Islet of Langerhans (tissue), 1 donor: ENCODE measurements around a stretch of chr14.

- RRBS: no CpG with 5 or more reads among the region's 9 CpGs
Observed at GRCh38 chr14:88825511-88825948, 1.1 kb downstream of the TTC8 start.

GRCh38 chr14:88837510-88837910 lies 13.1 kb downstream of the TTC8 start:
- RRBS: no CpG with 5 or more reads among the region's 1 CpG

DNA sequence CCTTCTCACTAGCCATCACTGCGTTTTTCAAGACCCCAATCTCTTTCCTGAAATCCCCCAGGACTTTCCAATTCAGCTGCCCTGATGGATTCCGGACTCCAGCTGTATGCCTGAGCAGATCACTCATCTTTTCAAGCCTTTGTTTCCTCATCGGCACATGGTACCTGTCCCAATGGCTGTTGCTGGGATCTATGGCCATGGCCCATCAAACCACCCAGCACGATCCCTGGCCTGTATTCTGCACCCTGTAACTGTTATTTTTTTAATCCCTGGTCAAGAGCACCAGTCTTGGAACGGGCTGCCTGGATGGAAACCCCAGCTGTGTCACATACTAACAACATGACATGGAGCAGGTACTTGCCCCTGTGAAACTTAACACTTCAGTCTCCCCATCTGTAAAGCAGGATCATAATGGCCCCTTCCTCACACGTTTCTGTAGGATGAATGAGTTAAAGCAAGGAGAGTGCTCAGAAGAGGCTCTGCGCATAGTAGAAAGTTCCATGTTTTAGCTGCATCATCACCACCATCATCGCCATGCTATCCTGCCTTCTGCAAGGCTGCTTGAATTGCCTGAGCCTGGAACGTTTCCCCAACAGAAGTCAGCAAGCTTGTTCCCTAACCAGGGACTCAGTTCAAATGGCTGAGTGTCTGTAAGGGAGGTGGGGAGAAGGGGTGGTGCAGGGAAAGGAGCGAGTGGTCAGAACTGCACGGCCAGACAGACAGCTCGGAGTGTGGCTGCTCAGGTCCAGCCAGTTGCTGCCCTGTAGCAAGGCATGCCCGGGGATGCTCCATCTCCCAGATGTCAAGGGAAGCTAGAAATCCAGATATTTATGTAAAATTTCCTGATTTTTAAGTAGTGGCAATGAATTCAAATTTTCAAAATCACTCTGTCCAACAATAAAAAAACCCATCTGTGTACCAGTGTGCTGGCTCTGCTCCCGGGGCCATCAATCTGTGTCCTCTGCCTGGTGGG lies 163.0 kb downstream of the FOXN3 start:
- RRBS: no CpG with 5 or more reads among the region's 14 CpGs

DNA sequence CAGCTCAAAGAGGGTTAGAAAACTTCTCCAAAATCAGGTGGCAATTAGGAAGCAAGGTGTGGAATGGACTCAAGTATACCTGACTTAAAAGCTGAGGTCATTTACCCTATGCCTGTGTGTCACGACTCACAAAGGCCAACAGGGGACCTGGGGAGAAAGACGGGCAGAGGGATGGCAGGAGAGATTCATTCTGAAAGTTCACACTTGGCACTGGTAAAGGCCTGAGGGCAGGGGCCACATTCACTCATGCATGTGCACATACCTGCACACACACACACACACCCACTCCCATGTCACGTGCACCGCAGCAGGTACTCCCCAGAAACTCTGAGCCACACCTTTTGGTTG lies 146.3 kb downstream of the FOXN3 start:
- RRBS: no CpG with 5 or more reads among the region's 4 CpGs

DNA sequence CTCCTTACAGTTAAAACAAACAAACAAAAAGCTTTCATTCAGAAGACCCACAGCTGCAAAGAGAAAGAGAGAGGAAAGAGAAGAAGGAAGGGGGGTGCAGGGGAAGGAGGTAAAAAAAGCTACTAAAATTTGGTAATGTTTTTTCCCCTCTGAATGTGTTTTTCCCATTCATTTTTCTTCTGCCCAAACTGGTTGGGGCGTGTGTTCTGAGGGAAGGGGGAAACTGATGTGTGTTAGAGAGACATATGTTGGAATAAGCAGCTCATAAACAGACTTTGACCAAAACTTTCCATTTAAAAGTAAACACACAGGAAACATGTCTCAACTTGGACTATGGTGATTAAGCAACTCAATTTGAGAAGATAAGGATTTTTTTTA lies 77.0 kb downstream of the FOXN3 start:
- RRBS: no CpG with 5 or more reads among the region's 1 CpG

- RRBS: no CpG with 5 or more reads among the region's 17 CpGs
Observed at GRCh38 chr14:89411973-89412735, 4.9 kb downstream of the FOXN3 start.

- RRBS: 3% methylated on average over 28 of the region's 56 CpGs
Observed at GRCh38 chr14:89417459-89418449, 721 bp upstream of the FOXN3 start.

- RRBS: no CpG with 5 or more reads among the region's 14 CpGs
Observed at GRCh38 chr14:89469791-89470454, 52.9 kb upstream of the FOXN3 start.

DNA sequence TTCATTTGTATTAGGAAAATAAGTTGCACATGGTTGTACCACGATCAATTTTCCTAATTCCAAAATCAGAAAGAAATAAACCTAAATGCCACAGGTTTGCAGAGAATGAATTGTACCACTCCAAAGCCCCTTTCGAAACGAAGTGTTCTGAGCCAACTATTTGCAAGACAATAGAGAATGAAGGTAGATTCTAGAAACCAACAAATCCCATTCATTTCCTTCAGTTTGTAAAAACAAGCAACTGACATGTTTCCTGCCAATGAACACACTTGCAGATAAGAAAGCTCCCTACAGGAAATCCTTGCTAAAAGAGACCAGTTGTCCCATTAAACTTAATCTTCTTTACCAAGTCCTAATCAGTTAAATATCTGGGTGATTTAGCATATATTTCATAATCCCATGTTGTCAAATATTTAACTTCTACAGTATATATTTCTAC lies 198.4 kb upstream of the FOXN3 start:
- RRBS: no CpG with 5 or more reads among the region's 3 CpGs

DNA sequence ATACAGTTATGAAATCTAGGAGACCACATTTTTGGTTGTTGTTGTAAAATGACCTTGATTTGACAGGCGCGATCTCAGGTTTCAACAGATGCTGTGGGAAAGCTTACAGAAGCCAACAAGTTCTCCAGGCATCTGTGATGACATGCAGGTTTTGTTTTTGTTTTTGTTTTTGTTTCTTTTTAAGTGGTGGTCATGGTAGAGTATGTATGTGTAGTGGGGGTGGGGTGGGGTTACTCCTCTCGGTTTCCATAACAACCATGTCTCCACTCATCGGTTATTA lies 199.8 kb upstream of the FOXN3 start:
- RRBS: no CpG with 5 or more reads among the region's 4 CpGs

- RRBS: 24% methylated on average over 2 of the region's 20 CpGs
Observed at GRCh38 chr14:89617876-89618763, 201.1 kb upstream of the FOXN3 start.

DNA sequence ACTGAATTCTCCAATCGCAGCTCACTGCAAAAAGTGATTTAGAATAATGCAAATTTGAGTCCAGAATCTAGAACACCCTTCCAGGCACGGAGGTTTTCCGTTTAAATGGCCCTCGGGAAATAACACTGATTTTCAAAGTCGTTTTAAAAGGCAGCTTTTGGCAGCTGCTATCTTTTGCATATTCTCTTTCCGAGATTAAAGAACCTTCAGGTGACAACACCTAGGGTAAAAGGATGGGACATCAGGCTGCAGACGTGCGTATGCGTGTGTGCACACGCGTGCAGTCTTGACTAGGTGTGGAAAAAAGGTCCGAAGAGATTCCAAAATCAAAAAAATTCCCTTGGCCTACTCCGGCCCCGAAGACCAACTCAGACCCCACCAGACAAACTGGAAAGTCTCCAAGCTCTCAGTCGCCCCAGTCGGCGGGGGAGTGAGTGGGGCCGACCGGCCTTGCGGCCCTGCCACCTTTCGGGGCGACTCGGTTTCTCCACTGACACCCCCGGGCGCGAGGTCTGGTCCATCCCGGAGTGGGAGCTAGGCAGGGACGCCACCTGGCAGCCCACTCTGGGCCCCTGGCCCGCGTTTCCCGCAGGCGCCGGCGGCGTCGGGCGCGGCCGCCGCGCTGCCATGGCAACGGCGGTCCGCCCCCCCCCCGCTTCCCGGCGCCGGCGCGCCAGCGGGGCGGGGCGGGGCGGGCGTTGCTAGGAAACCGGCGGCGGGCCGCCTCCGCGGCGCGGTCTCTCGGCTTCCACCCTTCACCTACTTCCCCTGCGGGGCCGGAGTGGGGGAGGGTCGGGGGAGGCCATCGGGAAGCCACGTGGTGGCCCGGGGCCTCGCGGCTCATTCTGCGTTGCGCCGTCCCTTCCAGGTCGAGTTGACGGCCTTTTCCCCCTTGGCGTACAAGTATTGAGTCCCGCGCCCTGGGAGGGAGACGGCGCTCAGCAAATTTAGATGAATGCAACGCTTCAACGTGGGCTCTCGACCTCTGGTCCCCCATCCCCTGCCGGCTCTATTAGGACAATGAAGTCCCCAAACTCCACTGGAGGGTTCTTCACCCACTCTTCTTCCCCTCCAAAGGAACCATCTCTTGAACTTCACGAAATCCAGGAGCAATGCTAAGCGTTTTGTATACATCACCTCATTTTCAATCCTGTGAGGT lies 253.1 kb downstream of the EFCAB11 start:
- RRBS: 3% methylated on average over 55 of the region's 88 CpGs

GRCh38 chr14:89910692-89911227 lies 43.8 kb downstream of the EFCAB11 start:
- RRBS: no CpG with 5 or more reads among the region's 6 CpGs

DNA sequence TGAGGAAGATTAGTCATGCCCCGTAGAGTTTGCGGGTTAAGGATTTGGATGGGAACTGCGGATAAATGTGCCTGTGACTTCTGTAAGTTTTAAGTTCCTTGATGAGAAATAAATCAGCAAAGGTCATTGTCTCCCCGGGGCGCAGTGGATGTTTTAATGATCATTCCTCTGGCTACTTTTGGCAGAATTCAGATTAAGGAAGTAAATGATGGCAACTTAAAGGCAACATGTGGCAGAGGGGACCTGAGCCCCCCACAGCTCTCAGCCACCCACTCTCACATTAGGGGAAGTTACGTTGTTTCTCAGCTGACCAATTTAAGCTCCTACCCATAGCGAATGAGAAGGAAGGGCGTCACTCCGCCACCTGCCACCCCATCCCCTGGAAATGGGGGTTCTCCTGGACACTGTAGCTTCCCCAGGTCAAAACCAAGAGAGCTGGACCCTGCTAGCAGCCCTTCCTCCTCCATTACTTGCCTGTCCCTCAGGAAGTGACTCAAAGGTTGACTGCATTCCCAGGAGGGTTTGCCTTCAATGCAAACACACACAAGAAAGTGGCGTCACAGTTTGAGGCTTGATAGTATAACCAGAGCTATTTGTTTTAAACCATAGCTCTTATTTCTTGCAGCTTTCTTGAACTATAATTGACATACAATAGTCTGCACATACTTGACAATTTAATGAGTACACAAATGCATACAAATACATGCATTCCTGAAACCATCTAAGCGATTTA lies 79.0 kb downstream of the KCNK13 start:
- RRBS: no CpG with 5 or more reads among the region's 11 CpGs

DNA sequence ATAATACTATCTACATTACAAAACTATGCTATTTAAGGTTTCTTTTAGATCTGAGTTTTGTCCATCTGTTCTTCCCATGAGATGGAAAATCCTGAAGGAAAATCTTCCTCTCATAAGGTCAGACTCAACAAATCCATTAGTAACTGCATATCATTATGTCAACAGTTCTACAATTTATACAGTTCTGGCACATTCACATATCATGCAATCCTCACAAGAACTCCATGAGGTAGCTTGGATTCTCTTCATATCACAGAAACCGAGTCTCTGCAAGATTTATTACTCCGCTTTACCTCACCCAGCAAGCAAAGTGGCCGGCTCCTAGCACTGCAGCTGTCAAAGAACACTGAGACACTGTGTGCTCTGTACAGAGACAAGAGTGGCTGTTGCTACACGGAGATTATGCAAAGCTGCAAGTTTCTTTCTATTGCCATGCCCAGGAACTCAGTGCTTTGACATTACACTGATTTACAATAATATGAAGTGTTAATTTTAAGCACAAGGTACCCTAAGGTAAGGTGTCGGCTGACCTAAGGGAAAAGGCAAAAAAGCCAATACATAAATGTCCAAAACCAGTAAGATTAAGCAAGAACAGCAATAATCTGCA lies 15.4 kb upstream of the CALM1 start:
- RRBS: no CpG with 5 or more reads among the region's 5 CpGs

- RRBS: 16% methylated on average over 2 of the region's 13 CpGs
Observed at GRCh38 chr14:90408545-90409686, 12.1 kb downstream of the CALM1 start.

DNA sequence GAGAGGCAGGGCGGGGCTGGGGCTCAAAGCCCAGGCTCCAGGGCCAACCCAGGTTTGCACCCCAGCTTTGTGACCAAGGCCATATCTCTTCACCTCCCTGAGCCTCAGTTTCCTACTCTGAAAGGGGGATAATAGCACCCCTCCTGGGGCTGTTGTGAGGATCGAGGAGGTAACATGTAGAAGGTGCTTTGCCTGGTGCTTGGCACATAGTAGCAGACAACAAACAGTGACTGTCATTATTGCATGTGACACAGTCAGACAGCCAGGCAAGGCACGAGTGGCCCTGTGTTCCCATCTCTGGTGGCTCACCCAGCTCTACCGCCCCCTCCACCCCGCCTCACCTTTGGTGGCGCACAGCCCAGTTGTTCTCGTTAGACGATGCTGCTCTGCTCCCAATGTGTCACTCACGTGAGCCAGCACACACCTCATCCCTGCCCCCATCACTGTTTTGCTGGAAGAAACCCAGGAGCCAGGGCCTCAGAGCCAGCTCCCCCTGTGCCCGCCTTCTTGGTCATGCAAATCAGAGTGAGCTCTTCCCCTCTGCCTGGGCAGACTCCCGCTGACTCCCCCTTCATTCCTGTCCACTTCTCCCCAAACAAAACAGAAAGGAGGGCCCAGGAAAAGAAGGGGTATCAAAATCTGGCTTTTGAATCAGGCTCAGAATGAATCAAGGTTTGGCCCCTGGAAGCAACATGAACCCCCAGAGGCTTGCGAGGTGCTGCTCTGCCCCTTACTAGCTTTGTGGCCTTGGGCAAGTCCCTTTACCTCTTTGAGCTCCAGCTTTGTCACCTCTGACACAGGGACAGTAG lies 113.4 kb downstream of the CALM1 start:
- RRBS: no CpG with 5 or more reads among the region's 12 CpGs

DNA sequence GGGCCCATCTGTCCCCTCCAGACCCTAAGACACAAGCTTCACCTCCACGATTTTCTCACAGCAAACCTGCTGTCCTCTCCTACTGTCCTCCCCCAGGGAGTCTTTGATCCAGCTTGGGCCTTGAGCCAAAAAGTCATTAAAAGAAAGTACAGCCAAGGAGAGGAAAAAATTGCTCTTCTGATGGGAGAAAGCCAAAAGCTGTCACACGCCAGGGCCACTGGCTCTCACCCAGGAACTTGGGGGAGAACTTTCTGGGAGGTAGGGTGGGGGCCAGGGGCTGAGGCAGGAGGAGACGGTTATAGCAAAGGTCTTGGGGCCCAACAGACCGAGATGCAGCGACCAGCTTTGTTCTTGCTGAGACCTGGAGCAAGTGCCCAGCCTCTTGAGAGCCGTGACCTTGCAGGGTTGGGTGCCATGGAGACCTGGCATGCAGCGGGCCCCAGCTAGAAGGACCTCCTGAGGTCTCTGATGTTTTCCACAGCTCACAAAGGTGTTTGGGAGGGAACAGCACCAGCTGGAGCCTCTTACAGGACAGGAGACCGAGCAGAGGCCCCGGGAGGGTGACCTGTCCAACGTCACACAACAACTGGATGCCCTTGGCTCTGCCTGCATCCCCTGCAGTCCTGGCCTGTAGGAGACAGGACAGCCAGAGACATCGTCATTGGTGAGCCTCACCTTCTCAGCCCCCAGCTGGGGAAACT lies 124.4 kb downstream of the CALM1 start:
- RRBS: no CpG with 5 or more reads among the region's 11 CpGs

DNA sequence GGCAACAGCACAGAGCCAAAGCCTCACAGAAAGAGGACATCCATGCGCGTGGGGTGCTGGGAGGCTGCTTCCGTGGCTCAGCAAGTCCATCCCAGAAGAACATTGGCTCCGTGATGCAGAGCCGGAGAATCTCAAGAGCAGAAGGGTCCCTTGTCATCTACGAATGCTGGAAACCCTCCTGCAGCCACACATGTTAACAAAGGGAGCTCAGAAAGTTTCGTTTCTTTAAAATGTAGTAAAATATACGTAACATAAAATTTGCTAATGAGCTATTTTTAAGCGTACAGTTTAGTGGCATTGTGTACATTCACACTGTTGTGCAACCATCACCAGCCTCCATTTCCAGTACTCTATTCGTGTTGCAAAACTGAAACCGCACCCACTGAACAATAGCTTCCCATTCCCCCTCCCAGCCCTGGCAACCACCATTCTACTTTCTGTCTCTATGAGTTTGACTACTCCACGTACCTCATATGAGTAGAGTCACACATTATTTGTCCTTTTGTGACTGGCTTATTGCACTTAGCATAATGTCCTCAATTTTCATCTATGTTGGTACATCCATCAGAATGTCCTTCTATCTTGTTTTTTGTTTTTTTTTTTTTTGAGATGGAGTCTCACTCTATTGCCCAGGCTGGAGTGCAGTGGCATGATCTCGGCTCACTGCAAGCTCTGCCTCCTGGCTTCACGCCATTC lies 185.8 kb downstream of the TTC7B start:
- RRBS: no CpG with 5 or more reads among the region's 14 CpGs